OCI-LY7 (cell line): ENCODE measurements around a stretch of chr5.

GRCh38 chr5:168591871-168592552 is 12.8 kb upstream of the PANK3 start:
- PRO-cap: no peak
- RAMPAGE, long total RNA: no peak

GRCh38 chr5:168662134-168662897 is 83.1 kb upstream of the PANK3 start:
- PRO-cap: no peak
- RAMPAGE, long total RNA: no peak

DNA sequence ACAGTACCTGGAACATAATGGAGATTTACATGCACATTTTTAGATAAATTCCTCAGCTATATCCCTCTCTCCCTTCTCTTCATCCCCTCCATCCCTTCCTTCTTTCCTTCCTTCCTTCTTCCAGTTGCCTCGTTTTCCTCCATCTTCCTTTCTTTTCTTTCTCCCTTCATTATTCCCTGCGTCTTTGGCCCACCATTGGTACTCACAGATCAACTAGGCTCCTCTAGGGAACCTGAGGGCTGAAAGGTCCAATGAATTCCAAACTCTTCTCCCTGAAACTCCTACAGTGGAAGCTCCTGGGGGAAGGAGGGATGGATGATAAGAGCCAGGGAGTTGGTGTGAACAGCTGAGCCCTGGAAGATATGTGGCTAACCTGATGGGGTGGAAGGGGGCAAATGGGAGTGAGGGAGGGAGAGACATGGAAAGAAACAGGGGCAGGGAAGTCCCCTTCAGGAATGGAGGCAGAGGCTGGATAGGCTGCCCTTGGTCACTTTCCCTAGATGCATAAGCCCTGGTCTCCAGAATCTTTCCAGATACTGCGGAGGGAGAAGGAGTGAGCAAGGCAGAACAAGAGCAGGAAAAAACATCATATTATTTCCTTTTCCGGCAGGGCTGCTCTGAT is 85.4 kb upstream of the PANK3 start:
- PRO-cap: no peak
- RAMPAGE, long total RNA: no peak

DNA sequence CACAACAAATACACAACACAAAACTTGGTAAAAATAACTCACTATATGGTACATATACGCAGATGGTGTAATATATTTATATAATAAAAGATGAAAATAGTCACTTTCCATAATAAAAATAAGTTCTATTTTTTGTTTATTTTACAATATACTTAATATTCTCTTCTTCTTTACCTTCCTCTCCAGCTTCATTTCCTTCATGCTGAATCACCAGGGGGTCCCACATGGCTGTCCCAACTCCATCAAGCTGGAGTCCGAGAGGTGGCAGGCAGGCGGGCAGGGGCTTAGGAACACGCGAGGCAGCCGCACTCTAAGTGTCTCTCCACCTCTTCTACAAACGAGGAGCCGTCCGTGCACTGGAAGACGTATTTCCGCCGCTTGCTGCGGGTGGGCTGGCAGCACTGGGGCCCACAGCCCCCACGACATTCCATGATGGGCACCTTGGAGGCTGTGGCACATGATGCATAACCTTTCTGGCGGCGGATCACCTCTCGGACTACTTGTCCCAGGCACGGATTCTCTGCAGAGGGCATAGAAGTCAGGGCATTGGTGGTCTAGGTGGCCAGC is 87.1 kb upstream of the PANK3 start:
- PRO-cap: no peak
- RAMPAGE, long total RNA: no peak

DNA sequence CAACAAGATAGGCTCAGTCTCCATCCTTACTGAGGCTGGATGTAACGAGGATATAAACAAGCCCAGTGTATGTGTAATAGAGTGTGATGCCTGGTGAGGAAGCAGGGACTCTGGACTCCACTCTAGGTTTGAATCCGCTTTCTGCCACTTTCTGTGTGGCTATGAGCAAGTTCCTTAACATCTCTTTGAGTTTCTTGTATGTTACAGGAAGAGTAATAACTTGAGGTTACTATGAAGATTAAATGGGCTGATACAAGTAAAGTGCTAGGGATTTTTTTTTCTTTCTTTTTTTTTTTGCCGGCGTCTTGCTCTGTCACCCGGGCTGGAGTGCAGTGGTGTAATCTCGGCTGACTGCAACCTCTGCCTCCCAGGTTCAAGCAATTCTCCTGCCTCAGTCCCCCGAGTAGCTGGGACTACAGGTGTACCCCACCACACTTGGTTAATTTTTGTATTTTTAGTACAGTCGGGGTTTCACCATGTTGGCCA is 12.5 kb downstream of the DOCK2 start:
- PRO-cap: no peak
- RAMPAGE, long total RNA: no peak

DNA sequence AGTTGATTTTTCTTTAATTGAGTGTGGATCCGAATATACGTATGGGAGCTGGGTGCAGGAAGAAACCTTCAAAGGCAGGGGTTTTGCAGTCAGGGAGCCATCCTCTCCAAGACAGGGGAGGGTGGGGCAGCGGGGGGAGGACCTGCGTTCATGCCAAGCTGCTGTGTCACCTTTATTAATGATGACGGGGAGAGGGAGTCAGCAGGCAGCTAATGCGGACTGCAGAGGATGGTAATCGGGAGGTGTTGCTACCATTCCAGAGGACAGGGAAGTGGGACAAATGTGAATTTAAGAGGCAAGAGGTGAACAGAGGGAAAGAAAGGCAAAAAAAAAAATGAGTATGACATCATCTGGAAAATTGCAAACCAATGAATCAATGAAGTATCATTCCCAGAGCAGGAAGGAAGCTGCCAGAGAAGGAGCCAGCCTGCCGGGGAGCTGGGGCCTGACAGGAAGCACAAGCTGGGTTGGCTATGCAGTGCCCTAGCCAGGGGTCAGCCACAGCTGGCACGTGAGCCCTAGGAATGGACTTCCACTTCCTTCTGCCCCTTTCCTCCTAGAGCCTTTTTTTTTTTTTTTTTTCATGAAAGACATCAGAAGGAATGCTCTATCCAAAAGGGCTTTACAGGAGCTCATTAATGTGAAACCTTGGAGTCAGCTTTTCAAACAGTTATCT is 9.3 kb downstream of the INSYN2B start:
- PRO-cap: no peak
- RAMPAGE, long total RNA: no peak

DNA sequence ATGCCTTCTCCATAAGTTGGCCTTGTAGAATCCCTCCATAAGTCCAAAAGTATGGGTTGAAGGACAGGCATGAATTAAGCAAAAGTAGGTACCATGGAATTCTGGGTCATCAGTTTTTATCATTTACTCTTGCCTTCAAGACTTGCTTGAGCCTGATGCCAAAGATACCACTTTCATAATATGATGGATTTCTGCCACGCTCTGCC is 16.3 kb upstream of the FOXI1 start:
- PRO-cap: no peak
- RAMPAGE, long total RNA: no peak

GRCh38 chr5:170250600-170251318 is 18.0 kb downstream of the C5orf58 start:
- PRO-cap: no peak
- RAMPAGE, long total RNA: no peak

DNA sequence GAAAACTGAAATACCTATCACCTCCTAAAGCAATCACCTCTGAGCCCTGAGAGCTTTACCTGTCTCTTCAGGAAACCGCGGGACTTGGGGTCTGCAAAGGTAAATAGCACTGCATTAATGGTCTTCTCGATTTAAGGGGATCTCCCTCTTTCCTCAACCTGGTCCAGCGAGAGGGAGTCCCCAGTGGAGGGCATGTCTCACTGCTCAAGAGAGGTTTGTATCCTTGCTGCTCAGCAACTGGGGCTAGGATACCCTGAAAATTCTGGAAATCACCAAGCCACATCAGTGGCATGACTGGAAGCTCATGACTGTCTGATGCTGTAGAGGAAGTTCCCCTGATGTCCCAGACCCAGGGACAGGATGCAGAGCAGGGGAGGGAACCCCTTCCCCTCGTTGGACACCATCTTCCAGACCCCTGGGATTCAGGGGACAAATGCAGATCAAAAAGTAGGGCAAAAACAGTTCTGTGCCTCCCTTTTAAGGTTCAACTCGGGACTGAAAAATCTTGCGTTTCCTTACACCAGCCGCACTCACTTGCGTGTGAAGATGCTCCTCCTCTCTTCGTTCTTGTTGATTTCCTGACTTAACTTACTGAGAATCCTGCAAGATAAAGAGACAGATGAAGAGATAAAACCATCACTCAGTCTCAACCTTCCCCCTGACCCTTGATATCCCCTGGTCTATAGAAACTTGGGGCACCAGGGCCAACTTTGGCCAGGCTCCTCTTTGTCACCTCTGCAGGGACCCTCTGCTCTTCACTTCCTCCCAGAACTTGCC is 22.1 kb downstream of the LCP2 start:
- PRO-cap: no peak
- RAMPAGE, long total RNA: no peak

GRCh38 chr5:170357661-170358619 is 31.2 kb downstream of the KCNMB1 start:
- PRO-cap: no peak
- RAMPAGE, long total RNA: no peak

- PRO-cap: no peak
- RAMPAGE, long total RNA: no peak
Observed at GRCh38 chr5:170756849-170757681, 26.5 kb upstream of the GABRP start.

DNA sequence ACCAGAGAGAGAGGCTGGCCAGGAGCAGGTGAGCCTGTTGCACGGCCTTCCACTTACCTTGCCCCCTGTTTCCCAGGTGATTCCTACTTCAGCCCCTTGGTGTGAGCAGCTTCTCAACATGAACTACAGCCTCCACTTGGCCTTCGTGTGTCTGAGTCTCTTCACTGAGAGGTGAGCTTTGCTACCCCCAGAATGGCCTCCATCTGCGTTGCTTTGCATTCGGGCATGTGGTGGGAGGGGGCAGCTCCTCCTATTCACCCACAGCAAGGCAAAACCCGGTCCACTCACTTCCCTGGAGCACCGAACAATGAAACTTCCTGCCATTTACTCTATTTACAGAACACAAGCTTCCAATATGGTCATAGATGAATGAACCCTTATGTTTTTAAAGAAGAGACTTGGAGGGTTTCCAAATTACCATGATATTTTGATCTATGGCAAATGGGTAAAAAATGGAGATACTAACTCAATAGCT is 5.0 kb downstream of the GABRP start:
- PRO-cap: no peak
- RAMPAGE, long total RNA: no peak

- PRO-cap: no peak
- RAMPAGE, long total RNA: no peak
Observed at GRCh38 chr5:171311042-171311471, 2.0 kb downstream of the TLX3 start.

- PRO-cap: unidirectional peak, minus-strand start at chr5:171510924
- RAMPAGE, long total RNA: no peak
Observed at GRCh38 chr5:171510846-171511045, 91.3 kb downstream of the FGF18 start.

- PRO-cap: no peak
- RAMPAGE, long total RNA: no peak
Observed at GRCh38 chr5:172082839-172083538, 76.6 kb upstream of the FBXW11 start.

- PRO-cap: no peak
- RAMPAGE, long total RNA: no peak
Observed at GRCh38 chr5:172093347-172094022, 87.0 kb upstream of the FBXW11 start.

DNA sequence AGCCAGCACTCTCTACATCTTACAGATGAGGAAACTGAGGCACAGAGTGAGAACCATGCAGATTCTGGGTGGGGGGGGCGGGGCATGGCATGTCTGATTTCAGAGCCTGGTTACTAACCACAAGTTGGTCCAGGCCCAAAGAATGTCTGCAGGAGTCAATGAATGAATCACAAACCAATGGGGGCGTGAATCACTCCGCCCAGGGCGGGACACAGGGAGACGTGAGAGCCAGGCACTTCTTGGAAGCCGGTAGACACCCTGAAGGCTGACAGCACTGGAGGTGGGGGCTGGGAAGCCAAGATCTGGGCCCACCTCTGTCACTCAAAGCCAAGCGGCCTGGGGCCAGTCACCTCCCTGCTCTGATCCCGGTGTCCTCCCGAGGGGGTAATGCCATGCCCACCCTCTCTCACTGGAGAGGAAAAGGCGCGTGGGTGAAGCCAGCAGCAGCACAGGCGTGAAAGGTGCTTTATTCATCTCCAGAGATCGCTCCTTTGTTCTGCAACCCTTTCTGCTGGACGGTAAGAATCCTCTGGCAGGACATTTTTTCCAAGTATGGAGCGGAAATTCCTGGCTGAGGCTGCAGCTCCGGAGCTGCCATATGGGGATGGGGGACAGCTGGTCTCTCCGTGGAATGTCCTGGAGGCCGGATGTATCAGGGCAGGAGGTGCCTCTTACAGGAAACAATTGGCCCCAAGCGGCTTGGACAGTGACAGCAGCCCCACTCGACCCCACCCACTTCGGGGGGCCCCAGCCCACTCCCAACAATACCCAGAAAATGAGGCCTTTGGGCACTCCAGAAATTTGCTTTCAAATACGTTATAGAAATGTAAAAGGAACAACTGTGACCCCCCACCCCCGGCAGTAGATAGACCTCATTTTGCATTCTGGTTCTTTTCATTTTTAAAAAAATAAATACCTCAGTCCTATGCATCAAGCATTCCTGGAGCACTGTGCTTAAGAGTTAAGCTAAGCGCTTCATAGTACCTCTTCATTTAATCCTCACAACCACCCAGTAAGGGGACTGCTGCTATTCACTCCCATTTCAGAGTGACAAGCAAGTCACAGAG is 84.8 kb downstream of the STK10 start:
- PRO-cap: no peak
- RAMPAGE, long total RNA: no peak

DNA sequence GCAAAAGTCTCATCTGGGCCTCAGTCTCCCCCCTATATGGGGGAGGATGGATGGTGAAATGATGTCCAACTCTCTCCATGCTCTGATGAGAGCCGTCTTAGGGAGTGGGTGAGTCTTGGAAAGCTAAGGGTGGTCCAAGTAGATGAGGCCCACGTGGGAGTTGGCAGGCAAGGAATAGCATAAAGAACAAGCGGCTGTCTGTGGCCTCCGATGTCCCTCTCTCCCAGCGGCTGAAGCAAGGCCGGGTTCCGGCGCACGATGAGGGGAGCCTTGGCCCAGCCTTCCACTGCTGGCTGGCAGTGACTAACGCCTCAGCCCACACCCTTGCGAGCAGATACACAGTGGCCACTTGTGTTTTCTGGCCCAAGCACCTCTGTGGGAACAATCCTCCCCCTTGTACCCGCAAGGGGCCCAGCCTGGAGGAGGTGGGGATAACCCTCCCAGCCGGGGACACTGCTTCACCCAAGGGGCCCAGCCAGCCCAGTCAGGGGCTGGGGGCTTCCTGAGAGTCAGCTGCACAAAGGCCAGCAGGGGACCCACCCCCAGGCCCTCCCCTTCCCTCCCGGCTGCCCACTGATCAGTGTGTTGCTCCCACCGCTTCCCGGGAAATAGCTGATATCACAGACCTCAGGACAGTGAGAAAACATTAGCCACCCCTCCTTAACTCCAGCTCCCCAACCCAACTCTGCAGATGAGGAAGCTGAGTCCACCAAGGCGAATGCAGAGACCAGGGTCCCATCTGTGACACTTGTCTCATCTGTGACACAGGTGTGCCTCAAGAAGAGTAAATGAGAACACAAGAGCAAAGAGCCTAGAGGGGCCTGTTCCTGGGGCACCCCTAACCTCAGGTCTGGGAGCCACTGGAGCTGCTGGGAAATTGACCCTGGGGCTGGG is 23.2 kb downstream of the STK10 start:
- PRO-cap: no peak
- RAMPAGE, long total RNA: no peak

DNA sequence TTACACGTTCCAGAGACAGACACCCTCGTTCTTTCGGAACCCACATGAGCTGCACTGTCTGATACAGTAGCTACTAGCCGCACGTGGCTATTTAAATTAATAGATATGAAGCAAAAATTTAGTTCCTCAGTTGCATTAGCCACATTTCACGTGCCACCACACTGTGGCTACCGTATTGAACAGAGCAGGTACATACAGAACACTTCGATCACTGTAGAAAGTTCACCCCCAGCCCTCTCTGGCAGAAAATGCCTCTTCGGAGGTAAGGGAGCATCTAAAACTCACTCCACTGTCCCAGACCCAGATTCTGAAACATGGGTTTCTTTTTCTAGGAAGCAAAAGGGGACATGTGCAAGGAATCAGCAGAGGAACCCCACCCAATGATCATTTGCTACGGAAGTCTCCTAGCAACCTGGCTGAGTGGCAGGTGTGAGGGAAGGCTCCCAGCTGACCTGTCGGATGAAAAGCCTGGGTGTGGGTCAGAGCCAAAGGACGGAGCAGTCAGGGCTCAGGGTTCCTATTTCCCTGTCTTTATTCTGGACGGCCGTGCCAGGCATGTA is 20.3 kb downstream of the STK10 start:
- PRO-cap: no peak
- RAMPAGE, long total RNA: no peak

GRCh38 chr5:172380724-172381484 is 73.4 kb downstream of the SH3PXD2B start:
- PRO-cap: no peak
- RAMPAGE, long total RNA: no peak